Myometrial cell (primary cell): Measurements from ENCODE around the gene GLIPR1L2.

DNA sequence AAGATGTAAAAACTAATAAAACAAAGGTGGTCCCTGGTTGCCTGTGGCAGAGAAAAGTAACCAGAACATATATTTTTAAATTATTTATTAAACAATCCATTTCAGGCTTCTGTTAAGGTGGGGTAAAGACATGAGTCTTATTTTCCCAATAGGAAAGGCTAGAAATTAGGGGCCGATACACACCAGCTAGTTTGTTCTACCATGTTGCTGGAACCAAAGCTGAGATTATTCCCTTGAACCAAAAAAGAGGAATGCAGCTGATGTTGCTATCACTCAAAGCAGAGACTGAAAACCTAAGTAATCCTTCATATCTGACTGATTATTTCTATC is 812.6 kb upstream of the ATXN7L3B start:
- RAMPAGE, long total RNA = no peak

GRCh38 chr12:74280935-74281371 is 256.7 kb upstream of the ATXN7L3B start:
- RAMPAGE, long total RNA = no peak

DNA sequence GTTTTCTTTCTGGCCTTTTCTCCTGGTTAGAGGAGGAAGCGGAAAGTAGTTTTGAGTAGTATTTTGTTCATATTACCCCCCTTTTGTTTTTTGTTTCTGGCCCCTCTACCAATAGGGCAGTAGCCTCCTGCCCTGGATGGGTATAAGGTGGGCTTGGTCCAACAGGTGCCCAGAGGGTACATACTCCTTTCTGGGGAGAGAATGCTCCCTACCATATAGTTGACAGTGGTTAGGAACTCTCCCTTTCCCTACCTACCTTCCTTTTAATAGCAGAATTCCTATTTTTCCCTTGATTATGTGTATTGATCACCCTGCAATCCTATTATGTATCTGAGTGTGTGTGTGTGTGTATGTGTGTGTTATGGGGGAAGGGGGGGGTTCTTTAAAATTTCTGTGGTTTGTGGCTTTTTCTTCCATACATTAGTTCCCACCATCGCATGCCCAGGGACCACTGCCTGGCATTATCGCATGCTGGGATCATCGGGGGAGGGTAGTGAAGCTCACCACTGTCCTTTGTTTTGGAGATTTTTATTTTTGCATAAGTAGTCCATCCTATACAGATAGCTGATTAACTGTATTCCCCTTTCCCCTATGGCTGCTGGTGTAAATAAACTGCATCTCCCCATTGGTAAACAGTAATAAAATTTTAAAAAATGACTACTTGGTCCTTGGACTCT is 3.3 kb downstream of the ATXN7L3B start:
- RAMPAGE, long total RNA = no peak

- RAMPAGE, long total RNA = start-site peak on the minus strand at chr12:75390893-75390927, 18 and 33 reads in 2 replicates
Observed at GRCh38 chr12:75390645-75391707, at the start of gene GLIPR1L2. Gene GLIPR1L2, plus strand, starts transcription at chr12:75391089.

GRCh38 chr12:75498972-75500109 is 12.1 kb downstream of the KRR1 start:
- RAMPAGE, long total RNA = no peak

DNA sequence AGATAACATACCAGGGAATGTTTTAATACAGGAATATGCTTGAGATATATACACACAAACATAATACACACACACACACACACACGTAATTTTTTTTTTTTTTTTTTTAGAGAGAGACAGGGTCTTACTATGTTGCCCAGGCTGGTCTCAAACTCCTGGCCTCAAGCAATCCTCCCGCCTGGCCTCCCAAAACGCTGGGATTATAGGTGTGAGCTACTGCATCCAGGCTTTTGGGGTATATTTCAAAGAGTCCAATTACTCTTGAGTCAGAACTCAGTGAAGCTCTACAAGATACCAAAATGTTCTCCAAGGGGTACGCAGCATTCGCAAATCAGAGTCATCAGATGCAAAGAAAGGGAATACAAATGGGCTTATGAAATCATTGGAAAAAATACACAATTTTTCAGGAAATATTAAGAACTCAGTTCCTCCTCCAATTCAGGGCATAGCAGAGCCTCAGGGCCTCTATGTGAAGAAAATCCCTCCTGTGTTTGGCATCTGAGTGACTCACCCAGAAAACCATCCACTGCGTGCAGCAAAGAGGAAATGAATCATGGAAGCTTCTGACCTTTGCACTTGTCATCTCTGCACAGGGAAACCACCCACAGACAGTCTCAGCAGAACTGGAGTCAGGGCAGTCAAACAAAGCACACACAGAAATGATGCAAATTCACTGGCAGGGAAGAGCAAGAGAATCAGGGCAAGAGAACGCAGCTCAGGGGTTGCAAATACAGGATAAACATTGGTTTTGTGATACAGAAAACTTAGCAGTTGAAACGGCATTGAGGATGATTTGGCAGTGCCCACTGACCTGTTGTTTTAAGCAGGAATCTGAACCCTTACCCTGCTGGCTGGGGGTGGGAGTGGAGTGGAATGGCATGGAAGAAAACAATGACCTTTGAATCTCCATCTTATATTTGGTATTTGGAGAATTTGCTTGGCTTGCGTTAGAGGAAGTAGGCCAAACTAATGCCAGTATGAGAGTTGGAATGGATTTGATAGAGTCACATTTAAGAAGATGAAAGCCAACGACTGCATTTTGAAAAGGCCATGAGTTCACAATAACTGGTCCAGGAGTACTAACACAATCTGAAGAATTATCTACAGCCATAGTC is 106.6 kb downstream of the NAP1L1 start:
- RAMPAGE, long total RNA = no peak

DNA sequence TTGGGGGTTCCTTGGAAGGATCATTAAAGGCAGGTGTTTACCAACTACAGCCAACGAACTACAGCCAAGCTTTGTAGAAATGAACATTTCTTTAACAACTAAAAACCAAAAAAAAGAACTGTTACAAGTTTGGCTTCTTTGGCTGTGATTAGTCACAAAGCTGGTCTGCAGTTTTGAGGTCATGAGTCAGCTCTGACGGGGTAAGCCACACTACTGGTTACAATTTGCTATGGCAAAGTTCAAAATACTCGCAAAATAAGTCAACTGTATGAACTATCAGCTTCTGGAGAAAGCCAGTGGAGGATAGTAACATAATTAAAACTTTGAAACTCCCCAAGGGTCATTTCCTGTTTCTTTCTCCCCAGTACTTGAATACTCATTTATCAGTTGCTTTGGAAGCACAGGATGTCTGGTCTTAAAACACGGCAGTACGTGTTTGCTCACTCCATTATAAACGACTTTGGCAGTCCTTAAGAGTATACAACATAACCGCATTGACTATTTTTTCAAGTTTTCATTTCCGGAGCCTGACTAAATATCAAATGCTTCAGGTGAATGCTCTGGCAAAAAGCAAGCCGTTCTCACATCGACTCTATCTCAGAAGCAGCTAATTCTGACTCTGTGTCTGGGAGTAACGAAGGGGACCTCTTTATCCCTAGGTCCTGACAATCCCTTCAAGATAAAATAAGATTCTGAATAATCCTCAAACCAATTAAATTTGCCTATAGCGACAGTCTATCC is 63.6 kb downstream of the NAP1L1 start:
- RAMPAGE, long total RNA = no peak

DNA sequence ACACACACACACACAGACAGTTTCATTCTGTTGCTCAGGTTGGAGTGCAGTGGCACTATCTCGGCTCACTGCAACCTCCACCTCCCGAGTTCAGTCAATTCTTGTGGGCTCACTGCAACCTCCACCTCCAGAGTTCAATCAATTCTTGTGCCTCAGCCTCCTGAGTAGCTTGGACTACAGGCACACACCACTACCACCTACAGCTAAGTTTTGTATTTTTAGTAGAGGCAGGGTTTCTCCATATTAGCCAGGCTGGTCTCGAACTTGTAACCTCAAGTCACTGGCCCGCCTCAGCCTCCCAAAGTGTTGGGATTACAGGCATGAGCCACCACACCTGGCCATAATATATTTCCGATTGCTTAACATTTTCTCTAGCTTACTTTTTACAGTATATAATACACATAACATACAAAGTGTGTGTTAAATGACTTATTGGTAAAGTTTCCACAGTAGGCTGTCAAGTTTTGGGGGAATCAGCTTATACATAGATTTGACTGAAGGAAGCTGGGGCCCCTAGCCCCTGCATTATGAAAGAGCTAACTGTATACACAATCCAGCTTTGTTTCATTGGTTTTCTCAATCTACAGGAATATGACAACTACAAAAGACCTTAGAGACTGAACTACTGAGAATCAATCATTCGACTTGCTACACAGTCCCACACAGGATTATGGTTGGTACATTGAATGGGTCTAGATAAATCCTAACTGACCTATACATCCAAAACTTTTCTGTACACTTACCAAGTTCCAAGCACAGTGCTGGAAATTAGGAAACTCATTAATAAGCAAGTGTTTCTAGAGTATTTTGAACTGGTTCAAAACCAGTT is 43.7 kb downstream of the NAP1L1 start:
- RAMPAGE, long total RNA = no peak

DNA sequence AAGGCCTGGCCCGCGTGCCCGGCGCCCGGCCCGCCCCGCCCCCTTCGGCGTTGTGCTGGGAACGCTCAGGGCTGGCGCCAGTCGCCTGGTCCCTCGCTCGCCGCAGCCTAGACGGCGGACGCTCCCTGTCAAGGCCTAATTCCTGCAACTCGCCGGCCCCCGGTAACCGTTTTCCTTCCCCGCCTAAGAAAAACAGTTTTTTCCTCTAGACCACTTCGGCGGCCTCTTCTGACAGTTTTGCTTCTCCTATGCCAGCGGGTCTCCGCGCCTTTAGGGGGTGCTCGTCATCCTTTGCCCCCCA is 471 bp upstream of the NAP1L1 start:
- RAMPAGE, long total RNA = no peak

GRCh38 chr12:76085307-76085574 is 756 bp upstream of the NAP1L1 start:
- RAMPAGE, long total RNA = no peak

DNA sequence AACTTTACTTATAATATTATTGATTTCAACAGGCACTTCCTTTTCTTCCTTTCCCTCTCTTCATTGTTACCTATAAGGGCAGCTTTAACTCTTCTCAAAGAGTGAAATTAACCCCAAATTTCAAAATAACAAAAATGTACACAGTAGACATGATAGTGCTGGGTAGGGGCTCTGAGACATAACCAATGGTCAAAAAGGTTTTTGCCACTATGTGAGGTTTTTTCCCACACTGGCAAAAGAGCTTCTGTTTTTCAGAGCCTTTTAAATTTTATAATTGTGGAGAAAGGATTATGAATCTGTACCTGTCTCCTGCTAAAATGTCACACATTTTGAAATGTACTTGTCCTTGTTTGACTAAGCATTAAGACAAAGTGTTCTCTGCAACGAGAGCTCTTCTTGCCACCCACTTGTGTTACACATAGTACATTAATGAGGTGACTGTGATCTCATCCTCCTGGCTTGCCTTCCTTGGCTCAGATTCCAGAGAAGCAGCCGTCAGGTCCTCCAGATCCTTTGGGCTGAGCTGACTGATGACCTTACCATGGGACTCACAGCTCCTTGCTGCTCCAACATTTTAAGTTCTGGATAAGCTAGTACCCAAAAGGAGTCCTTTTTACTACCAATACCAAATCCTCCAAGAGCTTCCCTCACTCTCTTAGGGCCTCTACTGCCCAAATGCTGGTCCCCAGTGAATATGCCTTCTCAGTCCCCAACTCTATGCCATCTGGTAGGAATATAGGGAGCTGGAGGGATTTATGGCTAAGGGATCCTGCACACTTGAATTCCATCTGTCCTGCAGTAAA is 81.5 kb downstream of the BBS10 start:
- RAMPAGE, long total RNA = no peak

- RAMPAGE, long total RNA = no peak
Observed at GRCh38 chr12:76340786-76341213, 7.4 kb downstream of the BBS10 start.

DNA sequence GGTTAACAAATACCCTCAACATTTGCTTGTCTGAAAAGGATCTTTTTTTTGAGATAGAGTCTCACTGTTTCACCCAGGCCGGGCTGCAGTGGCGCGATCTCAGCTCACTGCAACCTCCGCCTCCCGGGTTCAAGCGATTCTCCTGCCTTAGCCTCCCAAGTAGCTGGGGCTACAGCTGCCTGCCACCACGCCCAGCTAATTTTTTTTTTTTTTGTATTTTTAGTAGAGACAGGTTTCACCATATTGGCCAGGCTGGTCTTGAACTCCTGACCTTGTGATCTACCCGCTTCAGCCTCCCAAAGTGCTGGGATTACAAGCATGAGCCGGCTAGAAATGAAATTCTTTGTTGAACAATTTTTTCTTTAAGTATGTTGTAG is 45.5 kb downstream of the OSBPL8 start:
- RAMPAGE, long total RNA = no peak

DNA sequence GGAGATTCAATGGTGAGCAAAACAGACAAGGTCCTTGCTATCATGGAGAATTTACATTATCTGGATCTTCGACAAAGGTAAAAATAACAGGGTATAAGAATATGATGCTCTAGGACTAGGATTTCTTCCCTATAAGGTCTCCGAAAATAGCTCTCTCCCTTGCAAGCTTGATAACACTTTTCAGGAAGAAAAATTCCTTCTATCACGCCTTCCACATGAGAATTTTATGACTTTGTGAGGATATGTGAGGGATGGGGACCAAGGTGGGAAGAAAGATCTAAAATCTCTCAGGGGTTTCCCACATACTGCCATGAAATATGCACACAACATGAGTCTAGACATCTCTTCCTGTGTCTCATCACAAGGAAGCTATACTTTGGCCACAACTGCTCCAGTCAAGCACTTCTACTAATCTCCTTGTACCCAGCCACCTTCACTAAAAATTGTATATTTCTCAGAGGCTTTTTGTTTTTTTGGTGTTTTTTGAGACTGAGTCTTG is 3.3 kb downstream of the OSBPL8 start:
- RAMPAGE, long total RNA = no peak

- RAMPAGE, long total RNA = no peak
Observed at GRCh38 chr12:77122255-77122817, 57.0 kb upstream of the E2F7 start.

DNA sequence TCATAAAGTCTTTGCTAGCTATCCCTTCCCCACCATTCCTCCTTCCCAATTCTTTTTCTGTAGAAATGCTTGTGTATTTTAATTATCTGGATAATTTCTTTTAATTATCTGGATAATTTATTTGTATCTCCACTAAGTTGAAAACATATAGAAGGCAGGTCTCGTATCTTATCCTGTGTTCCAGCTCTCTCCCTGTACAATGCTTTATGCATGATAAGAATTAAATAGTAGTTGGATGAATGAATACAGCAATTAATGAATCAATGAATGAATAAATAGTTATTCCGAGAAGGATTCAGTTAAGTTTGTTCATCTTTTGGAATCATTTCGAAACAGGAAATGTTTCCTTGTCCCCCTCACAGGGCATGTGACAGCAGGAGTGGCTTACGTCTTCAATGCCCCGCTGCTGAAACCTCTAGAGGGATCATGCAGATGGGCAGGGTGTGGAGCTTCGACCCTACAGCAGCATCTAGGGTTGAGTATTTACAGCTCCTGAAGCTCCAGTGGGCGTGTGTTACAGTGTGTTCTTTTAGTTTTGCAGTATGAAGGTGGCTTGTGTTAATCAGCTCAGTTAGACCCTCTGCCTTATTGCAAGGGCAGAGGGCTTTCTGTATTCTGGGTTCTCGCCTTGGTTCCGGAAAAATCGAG is 2.5 kb downstream of the NAV3 start:
- RAMPAGE, long total RNA = no peak

DNA sequence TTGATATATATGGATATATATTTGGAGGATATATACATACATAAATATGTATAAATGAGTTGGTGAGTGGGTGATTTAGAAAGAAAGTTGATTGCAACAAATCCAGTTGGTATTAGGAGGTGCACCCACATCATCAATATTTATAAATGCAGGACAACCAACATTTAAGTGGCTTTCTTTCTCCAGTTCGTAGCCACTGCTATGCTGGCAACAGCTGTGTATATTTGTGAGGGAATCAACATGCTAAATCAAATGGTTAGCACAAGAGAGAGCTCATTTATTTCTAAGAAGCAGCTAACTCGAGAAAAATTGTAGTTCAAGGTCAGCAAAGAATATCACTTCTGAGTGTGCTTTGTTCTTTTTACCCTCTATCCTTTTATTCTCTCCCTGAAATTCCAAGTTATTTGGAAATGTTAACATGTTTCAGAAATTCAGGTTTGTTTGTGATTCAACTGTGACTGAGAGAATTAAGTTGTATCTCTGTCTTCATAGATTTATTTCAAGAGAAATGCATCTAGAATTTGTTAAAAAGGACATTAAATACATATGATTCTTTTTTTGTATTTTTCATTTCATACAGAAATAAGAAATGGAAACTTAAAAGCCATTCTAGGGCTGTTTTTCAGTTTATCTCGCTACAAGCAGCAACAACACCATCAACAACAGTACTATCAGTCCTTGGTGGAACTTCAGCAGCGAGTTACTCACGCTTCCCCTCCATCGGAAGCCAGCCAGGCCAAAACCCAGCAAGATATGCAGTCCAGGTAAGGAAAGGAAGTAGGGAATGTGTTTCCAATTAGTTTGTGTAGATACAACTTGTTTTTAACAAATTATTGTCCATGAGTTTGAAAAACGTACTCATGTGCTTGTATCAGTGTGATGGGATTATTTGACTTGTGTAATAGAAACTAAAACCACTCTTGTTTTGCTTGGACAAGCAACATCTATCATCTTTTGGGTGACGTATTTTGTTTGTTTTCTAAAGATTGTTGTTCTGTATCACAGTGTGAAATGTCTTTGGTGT is 137.6 kb downstream of the NAV3 start:
- RAMPAGE, long total RNA = no peak

- RAMPAGE, long total RNA = no peak
Observed at GRCh38 chr12:78863421-78864124, 1.0 kb upstream of the SYT1 start.

- RAMPAGE, long total RNA = no peak
Observed at GRCh38 chr12:78929709-78930950, 65.6 kb downstream of the SYT1 start.

DNA sequence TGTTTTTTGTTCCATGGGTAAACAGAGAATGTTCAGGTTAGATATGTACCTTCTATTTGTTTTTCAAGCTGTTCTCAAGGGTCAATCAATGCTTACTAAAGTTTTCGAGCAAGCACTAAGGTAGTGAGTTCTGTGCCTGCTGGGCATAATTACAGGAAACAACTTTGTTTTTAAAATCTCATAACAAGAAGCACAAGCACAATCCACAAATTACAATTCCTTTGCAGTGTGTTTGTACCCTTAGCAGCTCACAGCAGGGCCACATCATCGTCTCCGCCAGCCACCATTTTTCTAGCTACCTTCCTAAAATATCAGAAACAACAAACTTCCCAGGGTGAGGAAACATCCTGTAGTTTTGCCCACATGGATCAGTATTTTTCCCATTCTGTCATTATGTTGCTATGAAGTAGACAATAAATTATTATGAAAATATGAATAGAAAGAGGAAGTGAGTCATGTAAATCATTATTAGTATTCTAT is 319.2 kb downstream of the SYT1 start:
- RAMPAGE, long total RNA = no peak